ENCODE measurements around the genes RCBTB1 and ARL11.

- PRO-cap, result bidirectional peak, plus-strand start at chr13:49585633, minus-strand start at chr13:49585504; bidirectional peak, plus-strand start at chr13:49586099, minus-strand start at chr13:49585995
Observed at GRCh38 chr13:49585350-49586573, at the start of gene RCBTB1. RCBTB1 (minus strand) TSS chr13:49585558.

DNA sequence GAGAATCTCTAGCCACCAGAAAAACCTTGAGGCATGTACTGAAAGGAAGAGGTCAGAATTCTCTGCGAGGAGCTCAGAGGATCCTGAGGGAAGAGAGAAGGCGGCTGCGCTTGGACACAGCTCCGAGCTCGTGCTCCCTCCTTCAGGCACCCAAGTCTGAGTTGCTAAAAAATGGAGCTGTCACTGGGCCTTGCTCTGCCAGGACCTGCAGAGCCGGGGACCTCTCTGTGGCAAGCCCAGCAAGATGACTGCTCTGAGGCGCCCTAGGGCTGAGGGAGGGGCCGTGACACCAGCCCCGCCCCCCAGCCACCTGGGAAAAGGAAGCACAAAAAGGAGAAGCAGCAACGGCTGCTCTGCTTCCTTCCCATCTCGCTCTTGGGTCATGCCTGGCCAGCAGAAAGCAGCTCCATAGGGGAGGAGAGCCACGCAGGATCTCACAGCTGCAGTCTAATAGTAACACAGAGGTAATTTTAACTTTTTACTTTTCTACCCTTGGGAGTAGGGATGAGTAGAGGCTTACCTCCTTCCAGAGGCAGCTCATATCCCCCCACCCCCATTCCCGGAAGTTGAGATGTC, at the start of gene ARL11:
Gene ARL11, plus strand, starts transcription at position 356 of the 576 bp plus-strand sequence.
- PRO-cap, result unidirectional peak, plus-strand start at position 396 of the sequence

- PRO-cap, result no peak
Observed at GRCh38 chr13:49783369-49783795, 9.1 kb downstream of the KPNA3 start.

GRCh38 chr13:49995506-49996073, 1.3 kb upstream of the TRIM13 start:
- PRO-cap, result bidirectional peak, plus-strand start at chr13:49996003, minus-strand start at chr13:49995733

GRCh38 chr13:50011991-50012641, 3.1 kb upstream of the KCNRG start:
- PRO-cap, result no peak

DNA sequence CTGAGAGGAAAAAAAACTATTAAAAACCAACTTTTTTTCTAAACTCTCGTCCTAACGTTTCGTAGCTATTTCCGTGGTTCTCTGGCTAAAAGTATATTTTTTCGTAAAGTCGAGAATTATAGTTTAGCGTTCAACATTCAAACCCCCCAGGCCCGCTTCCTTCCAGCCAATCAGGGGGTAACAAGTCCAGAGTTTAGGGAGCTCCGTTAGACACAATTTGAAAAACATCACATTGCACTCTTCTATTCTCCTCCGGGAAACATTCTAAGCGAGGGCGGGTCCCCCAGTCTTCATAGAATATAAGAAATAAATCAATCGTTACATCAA, 64.8 kb downstream of the KCNRG start:
- PRO-cap, result no peak

DNA sequence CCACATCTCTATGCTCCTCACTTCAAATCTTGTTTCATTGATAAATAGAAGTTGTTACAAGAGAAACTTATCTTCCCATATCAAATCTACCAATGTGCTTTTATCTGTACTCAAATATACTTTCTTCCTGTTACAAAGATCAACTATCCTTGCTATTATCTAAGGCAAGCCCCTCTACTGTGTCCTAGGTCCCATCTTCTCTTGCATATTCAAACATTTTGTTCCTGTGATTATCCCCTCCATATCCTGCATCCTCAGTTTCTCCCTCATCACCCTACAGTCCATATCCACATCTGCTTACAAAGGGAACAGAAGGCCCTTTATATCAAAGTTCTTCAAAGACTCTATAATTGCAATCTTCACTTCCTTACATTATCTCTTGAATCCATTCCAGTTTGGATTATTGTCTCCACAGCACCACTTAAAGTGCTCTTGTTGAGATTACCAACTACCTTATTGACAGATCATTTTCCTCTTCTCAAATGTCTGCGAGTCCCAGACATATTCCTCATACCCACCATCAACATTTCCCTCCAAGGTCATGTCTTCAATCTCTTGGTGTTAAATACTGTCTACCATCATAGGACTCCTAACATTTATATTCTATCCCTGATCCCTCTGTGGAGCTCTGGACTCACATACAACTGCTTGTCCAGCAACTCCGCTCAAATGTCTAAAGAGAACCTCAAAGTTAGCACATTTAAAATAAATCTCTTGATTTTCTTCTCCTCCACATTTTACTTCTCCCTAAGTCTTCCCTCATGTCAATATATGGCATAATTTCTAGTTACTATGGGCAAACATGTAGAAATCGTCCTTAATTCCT, 99.3 kb downstream of the KCNRG start:
- PRO-cap, result no peak

- PRO-cap, result bidirectional peak, plus-strand start at chr13:50130745, minus-strand start at chr13:50130689
Observed at GRCh38 chr13:50129878-50130969, 115.0 kb downstream of the KCNRG start.

GRCh38 chr13:50208741-50209465, 193.7 kb downstream of the KCNRG start:
- PRO-cap, result no peak

- PRO-cap, result no peak
Observed at GRCh38 chr13:50236682-50237352, 221.6 kb downstream of the KCNRG start.

DNA sequence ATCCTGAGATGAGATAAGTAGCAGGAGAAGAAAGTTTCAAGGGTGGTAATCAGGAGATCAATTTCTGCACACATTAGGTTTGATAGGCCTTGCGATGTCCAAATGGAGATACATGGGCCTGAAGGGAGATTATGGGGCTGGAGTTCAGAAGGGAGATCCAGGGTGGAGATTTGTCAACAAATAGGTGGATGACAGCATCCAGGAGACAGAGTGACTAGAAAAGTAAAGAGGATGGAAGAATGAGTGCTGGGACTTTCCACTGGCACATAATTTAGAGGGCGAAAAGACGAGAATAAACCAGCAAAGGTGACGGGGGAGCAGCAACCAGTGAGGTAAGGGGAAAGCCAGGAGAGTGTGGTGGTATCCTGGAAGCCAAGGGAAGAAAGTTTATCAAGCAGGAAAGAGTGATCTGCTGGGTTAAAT, 333.0 kb downstream of the DLEU7 start:
- PRO-cap, result no peak

DNA sequence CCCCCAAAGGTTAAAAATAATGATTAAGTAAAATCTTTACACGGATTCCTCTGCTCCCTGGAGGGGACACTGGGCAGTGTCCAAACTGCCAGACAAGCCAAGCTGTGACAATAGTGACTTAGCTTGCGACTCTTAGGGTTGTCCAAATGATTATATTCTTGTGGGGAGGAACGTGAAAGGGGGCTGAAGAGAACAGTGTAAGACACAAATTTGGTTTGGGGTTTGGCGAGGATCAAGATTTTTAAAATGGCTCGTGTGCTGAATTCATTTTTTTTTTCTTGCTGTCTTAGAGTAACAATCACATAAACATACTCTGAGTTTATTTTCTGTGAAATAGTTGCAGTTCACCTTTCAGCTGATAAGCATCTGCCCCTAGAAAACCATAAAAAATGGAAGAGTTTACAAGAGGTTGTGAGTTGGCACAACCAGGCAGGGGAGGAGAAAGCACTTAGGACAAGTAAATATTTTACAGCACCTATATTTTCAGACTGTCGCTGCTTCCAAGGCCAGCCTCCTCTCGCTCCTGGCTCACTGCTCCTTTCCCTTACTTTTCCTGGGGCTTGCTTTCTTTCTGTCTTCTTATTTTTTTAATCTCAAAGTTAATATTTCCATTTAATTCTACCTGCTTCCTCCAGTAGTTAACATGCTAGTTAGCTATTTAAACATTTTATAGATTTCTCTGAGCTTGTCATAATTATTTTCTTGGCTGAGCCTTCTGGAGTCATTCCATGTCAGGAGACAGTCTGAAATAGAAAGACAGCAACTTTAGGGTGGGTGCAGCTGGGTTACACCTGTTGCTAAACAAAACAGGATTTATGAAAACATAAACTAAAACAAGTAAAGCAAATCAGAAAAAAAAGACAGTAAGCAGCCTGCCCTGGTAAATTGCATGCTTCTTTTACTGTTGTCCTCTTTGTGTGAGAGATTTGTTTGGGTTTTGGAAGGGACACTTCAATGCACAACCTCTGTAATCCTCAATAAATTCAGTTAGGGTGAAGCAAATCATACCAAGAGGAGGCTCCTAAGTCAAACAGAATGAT, 330.2 kb downstream of the DLEU7 start:
- PRO-cap, result bidirectional peak, plus-strand start at position 486 of the sequence, minus-strand start at position 442 of the sequence

GRCh38 chr13:50594170-50594802, 249.2 kb downstream of the DLEU7 start:
- PRO-cap, result no peak

GRCh38 chr13:50630188-50630496, 213.3 kb downstream of the DLEU7 start:
- PRO-cap, result no peak

DNA sequence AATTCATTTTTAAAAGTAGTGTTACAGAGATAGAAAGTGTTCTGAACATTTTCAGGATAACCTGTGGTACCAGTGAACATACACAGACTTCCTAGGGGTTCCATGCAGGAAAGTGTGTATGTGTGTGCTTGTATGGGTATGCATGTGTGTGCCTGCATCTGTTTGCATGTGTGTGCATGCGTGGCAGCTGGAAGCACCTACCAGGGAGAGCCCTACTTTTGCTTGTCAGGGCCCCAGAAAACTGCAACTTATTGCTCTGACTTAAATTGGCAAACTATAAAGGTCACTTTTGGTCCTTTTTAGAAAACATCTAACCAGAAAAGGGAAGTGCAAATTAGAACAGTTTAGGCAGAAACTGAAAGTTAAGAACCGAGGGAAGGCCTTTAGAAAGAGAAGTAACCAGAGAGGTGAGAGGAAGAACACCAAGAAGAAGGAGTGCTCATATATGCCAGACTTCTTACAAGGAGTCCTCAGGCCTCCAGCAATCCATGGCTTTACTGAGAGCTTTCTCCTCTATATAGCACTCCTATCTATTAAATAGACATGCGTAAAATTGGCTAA, 32.5 kb downstream of the DLEU7 start:
- PRO-cap, result no peak

DNA sequence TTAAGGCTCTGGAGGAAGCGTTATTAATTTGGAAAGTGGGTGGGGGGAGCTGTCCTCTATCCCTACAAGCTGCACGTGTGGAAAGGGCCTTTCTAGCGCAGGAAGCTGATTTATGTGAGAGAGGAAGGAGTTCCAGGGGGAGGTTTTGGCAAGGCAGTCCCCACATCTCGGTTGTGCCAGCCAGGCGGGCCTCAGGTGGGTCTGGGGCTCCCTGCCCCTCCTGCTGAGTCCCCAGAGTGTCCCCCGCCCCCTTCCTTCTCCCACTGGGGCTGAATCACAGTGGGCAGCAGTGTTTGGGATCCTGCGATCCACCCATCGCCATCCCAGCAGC, 733 bp downstream of the DLEU7 start:
- PRO-cap, result no peak

DNA sequence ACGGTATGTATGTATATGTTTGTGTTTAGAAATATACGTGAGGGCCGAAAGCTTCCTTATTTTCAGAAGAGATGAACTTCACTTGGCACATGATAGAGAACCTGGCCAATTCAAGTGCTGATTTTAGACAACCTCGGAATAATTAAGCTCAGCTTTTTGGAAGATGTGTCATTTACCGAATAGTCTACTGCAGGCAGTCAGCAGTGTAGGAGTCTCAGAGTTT, 4.6 kb downstream of the RNASEH2B start:
- PRO-cap, result no peak

DNA sequence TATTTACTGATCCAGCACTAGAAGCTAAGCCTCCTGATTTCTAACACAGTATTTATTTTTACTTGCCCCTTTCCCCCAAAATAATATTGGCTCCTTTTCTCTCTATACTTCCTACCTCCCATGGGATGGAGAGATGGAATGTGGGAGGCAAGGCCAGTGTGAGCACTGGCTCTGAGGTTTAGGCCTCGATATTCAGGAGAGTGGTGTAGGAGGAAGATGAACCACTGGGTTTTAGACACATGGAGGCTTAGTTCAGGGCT, 30.8 kb downstream of the RNASEH2B start:
- PRO-cap, result no peak

- PRO-cap, result no peak
Observed at GRCh38 chr13:51043311-51043738, 67.7 kb downstream of the C13orf42 start.

DNA sequence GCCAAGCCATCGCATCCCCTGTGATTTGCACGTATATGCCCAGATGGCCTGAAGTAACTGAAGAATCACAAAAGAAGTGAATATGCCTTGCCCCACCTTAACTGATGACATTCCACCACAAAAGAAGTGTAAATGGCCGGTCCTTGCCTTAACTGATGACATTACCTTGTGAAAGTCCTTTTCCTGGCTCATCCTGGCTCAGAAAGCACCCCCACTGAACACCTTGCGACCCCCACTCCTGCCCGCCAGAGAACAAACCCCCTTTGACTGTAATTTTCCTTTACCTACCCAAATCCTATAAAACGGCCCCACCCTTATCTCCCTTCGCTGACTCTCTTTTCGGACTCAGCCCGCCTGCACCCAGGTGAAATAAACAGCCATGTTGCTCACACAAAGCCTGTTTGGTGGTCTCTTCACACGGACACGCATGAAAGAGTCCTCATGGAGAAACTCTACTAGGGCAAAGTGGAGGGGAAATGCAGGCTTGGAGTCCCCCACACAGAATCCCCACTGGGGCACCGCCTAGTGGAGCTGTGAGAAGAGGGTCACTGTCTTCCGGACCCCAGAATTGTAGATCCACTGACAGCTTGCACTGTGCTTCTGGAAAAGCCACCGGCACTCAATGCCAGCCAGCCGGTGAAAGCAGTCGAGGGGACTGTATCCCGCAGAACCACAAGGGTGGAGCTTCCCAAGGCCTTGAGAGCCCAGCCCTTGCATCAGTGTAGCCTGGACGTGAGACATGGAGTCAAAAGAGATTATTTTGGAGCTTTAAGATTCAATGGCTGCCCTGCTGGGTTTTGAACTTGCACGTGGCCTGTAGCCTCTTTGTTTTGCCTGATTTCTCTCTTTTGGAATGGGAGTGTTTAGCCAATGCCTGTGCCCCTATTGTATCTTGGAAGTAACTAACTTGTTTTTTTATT, 47.4 kb upstream of the FAM124A start:
- PRO-cap, result no peak

Measured in fallopian tube (tissue), 1 donor.